Airway epithelial cell (primary cell): ENCODE measurements around a stretch of chr9.

DNA sequence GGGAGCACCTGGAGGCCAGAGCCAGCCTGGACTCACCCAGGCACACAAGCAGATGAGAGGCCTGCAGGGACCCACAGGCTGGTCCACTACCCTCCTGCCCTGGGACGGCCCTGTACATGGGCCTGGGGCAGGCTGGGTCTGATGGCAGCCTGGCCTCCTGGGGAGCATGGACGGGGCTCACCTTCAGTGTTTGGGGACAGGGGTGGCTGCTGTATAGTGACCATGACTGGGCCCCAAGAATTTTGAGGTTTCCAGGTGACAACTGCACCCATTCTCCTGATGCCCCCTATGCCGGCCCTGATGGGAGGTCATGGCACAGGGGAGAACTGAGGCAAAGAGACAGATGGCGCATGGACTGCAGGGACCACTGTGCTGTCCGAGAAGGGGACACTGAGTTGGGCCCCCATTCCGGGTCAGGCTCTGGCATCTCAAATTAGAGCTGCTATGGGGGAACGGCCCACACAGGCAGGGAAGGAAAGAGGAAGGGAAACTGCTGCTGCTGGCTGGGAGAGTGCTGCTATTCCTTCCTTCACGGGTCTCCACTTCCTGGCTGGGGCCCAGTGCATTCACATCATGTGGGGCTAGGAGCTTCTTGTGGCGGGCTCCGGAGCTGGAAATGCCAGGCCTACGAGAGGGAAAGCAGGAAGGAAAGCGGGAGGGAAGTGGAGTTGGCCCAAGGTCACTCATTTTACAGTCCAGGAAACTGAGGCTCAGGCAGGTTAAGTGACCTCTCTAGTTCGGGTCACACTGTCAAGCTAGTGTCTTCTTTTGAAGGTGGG lies 1.4 kb upstream of the CARD19 start:
- RAMPAGE, long total RNA: no peak

DNA sequence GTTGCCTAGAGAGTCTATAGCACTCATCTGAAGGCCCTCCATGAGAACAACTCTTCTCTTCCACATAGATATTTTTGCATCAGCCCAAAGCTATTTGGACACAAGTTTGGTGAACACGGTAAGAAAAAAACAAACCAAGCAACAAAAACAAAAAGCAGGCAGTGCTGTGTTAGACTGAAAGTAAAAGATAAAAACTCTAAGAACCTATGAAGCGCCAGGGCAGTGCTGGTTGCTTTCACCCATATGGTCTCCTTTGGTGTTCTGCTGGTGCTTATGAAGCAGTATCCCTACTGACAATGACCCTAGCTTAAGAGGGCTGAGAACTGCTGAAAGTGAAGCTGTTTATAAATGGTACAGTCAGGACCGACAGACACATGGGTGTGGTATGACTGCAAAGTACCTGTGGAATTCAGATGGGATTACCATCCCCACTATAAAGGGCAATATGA lies 4.8 kb upstream of the FAM120A start:
- RAMPAGE, long total RNA: no peak

DNA sequence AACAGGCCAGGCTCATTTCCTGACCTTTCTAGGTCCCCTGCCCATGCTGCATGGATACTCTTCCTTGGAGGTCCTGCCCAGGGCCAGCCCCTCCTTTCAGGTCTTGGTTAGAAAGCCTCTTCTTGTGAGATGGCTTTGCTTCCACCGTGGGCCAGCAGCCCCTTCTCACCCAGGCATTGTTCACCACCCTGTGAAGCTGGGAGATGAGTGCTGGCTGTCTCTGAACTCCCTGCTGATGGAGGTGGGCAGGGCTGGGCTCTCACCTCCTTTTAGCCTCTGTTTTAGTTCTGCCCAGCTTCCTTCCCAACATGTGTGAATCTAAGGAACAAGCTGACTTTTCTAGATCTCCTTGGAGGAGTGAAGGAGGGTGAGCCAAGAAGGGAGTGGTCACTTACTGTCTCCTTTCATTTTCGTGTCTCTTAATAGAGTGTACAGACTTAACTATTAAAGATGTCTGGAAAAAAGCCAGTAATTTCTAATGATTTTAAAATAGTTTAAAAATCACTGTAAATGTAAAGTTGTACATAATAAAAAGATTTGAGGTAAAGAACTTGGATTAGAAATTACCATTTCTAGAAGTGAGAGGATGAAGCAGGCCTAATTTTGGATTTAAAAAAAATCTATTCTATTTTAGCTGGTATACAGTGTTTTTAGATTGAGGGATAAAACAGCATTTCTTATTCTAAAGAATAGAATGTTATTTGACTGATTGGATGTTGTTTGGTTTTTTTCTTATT lies 15.8 kb upstream of the FAM120AOS start:
- RAMPAGE, long total RNA: no peak

- RAMPAGE, long total RNA: no peak
Observed at GRCh38 chr9:93558332-93558866, 18.0 kb upstream of the PHF2 start.

GRCh38 chr9:94031888-94032742 lies 52.1 kb upstream of the PTPDC1 start:
- RAMPAGE, long total RNA: no peak

GRCh38 chr9:94107915-94108884 lies 23.9 kb downstream of the PTPDC1 start:
- RAMPAGE, long total RNA: no peak

- RAMPAGE, long total RNA: no peak
Observed at GRCh38 chr9:94182233-94182898, 76.7 kb upstream of the ZNF169 start.

- RAMPAGE, long total RNA: no peak
Observed at GRCh38 chr9:94459927-94460484, 85.6 kb downstream of the MFSD14B start.

GRCh38 chr9:94553885-94554337 lies 39.7 kb downstream of the FBP2 start:
- RAMPAGE, long total RNA: no peak

GRCh38 chr9:94606640-94607822 lies 13.4 kb upstream of the FBP2 start:
- RAMPAGE, long total RNA: no peak

DNA sequence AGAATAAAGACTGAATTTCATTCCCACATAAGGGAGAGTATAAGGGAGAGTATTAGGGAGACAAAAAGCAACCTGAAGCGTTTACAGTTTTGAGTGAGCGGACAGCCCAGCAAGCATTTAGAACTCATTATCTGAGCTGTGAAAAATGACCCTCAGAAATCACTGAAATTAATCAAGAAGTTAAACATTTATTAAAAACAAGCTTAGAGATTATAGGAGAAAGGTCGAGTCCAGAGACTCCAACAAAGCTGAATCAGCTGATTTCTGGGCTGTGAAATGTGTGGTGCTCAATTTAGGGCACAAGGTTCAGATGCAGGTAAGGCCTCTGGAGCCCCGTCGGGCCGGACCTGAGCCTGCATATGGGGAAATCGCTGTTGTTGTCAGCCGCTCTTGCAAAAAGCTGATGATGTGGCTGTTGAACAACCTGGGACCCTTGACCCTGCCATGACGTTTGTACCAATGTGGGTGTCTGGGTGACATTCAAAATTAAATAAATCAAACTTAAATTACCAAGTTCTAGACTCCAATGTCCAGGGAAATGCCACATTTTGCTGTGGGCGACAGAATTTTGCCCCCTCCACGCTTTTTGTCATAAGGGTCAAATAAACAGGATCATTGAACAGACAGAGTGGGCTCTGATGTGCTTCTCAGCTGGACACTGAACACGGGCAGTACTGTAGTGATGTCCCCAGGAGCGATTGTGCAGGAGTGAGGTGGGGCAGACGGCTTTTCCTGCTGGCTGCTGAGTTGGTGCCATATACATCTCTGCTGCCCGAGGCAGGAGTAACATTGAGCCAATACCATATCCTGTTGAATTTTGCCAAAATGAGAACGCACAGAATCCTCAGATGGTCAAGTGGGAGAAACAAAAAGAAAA lies 27.2 kb upstream of the FBP1 start:
- RAMPAGE, long total RNA: no peak

GRCh38 chr9:94799698-94800518 lies 73.4 kb downstream of the AOPEP start:
- RAMPAGE, long total RNA: no peak

GRCh38 chr9:94846435-94847111 lies 120.1 kb downstream of the AOPEP start:
- RAMPAGE, long total RNA: no peak

- RAMPAGE, long total RNA: no peak
Observed at GRCh38 chr9:94936431-94936838, 209.9 kb downstream of the AOPEP start.

DNA sequence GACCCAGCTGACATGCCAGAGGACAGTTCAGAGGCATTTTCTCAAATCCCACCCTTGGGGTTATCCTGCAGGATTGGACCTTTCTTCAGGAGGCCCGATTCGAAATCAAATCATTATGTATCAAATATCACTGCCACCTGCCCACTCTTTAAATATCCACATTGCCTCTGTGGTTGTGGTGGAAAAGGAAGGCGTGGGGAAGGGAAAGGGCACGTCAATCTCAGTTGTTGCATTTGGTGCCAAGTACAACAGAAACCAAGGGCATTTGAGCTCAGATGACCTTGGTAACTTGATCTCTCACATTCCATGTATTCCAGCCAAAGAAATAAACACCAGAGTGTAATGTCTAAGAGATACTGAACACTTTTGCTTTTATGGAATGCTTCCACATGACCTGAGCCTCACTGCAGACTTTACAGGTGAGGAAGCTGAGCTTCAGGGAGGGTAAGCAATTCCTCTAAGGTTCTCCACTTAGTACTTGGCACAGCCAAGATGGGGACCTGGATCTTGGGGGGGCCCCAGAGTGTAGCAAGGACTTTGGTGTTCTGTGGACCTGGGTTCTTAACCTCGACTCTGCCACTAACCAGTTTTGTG lies 224.4 kb downstream of the AOPEP start:
- RAMPAGE, long total RNA: no peak

- RAMPAGE, long total RNA: no peak
Observed at GRCh38 chr9:94983590-94984233, 257.2 kb downstream of the AOPEP start.

GRCh38 chr9:95003629-95003878 lies 277.1 kb downstream of the AOPEP start:
- RAMPAGE, long total RNA: no peak

GRCh38 chr9:95032727-95032895 lies 284.9 kb downstream of the FANCC start:
- RAMPAGE, long total RNA: no peak

GRCh38 chr9:95048125-95049365 lies 269.0 kb downstream of the FANCC start:
- RAMPAGE, long total RNA: no peak

DNA sequence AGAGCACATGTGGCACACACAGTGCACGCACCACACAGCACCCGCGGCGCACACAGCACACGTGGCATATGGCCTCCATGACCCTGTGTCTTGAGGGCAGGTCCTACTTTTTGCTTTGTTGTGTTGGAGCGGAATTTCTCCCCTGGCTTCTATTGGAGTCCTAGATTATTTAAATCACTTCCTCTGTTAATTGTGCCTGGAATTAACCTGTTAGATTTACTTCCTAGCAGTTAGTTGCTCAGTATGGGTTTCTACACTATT lies 233.9 kb downstream of the FANCC start:
- RAMPAGE, long total RNA: no peak